Right atrium auricular region (tissue), 2 donors: ENCODE results near the genes SOCS7, ARHGAP23 and SRCIN1.

DNA sequence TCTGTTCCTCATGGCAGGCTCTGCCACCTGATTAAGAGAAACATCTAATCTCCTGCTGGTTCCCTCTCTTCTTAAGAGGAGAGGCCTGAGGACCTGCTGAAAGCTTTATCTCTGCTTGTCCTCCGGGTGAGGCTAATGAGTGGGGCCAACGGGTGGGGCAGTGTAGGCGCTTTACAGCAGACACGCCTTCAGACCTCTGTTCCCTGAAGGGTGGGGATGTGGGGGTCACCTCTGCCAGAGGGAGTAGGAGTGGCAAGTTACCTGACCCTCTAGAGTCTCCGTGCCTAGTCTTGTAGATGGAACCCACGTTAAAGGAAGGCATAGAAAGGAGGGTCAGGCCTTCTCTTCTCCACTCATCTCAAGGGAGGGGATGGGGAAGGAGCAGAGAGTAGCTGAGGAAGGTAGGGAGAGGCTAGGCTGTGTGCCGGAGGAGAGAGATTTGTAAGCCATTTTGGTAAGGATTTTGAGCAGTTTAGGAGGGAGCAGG is 4.1 kb upstream of the MRM1 start:
- PRO-cap: no peak
- RAMPAGE, long total RNA, 2 experiments: no peak in any of the 2 experiments

DNA sequence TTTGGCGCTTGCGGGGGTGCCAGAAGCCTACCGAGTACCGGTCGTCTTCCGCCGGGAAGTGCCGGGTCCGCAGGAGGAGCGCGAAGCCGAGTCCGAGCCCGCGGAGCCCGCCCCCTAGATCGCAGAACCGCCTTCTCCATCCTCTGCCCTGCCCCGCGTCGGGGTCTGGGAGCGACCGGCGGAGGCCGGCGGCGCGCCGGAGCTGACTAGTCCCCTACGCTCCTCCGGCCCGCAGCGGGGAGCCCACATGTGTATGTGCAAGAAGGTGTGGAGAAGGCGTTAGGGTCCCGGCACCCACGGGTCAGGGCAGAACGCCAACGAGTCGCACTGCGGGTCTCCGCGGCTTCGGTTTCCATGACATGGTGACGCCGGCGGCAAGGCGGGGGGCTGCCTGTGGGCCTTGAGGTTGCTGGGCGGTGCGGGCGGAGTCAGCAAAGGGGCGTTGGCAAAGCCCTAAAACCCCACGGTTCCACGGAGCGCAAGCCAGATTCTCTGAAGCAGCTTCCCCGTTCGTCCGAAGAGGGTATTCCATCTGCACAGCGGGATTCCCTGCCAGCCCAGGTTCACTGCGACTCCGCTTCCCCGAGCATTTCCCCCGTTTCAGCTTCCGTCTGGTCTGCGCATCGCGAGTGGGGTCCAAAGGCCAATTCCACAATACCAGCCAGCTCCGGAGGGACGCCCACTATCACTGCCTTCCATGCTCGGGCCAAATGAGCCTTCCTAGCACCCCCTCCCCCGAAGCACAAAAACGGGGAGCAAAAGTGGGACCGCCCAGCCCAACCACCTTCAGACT is 2.3 kb upstream of the LHX1 start:
- PRO-cap: no peak
- RAMPAGE, long total RNA, 2 experiments: no peak in any of the 2 experiments

DNA sequence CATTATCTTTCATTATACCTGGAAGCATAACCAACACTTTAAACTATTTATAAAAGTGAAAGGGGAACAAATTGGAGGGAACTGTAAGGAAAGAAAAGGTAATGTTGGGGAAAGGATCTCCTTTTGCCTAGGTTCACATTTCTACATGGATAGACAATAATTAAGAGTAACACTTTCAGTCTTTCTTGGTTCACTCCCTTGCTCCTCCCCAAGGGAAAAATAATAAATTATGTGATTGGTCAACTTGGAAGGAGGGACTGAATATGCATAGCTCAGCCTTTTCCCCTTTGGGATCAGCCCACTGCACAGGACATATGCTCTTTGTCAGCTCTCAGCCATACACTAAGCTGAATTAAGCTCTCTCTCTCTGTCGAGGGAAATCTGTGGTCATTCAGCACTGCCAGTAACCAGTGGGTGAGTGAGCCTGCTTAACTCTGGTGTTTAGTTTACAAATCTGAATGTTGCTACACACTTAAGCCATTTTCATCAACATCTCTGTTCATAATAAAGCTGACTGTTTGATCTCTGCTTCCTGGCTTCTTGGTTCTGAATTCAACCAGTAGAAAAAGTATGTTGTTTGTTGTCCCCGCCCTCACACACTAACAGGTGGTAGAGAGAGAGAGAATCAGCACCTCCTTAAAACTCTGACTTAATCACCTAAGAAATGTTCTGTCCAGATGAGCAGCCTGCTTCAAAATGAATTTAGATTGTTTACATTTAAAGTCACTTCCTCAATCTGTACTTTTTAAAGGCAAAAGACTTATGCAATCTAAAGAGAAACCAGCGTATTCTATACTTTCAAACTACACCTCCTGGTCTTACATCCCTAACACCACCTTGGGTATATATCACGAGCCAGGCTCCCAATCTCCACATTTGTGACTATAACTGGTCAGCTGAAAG is 102.3 kb upstream of the C17orf78 start:
- PRO-cap: no peak
- RAMPAGE, long total RNA, 2 experiments: no peak in any of the 2 experiments

DNA sequence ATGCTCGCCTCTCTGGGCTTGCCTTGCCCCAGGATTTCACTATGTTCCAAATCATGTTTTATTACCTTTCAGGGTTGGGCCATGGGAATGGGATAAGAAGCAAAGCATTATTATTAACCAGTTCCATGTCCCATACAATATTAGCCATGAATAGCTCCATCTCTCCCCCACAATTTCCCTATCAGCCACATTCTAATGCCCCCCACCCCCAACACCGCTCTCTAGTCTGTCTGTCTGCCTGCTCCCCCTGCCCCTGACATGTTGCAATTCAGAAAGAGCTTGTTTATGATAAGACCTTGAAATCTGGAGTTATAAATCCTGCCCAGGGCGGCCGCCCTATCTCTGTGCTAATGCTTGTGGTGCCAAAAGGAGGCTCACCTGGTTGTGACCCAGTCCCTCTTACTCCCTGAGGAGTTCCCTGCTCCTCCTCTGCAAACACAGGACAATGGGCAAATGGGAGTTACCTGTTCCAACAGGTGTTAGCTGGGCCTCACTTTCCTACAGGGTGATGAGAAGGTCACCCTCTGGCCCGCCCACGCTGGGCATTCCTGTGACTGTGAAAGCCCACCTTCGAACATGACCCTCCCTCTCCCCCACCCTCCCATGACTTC is 28.0 kb upstream of the DDX52 start:
- PRO-cap: no peak
- RAMPAGE, long total RNA, 2 experiments: no peak in any of the 2 experiments

DNA sequence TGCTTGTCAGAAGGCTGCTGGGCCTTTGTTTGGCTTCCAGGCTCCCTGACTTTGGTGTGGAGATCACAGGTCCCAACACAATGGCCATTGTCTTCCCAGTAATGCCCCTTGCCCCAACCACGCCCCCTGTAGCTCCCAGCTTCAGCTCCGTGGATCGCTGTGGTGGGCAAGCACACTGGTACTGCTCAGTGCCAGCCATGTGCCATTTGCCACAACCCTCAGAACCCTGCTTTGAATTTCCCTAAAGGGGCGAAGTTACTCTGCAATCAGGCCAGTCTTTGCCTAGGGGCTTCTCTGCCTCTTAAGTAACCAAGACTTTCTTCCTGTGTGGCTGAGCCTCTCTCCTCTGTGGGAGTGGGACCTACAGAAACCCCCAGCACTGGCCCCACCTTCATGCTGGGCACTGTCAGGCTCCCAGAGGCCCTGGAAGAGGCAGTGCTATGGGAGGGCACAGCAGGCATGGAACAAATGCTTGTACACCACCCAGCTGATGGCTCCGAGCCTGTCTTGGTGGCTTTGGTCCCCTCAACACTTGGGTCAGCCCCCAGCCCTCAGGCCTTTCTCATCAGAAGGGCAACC is 14.7 kb downstream of the HNF1B start:
- PRO-cap: no peak
- RAMPAGE, long total RNA, 2 experiments: no peak in any of the 2 experiments

DNA sequence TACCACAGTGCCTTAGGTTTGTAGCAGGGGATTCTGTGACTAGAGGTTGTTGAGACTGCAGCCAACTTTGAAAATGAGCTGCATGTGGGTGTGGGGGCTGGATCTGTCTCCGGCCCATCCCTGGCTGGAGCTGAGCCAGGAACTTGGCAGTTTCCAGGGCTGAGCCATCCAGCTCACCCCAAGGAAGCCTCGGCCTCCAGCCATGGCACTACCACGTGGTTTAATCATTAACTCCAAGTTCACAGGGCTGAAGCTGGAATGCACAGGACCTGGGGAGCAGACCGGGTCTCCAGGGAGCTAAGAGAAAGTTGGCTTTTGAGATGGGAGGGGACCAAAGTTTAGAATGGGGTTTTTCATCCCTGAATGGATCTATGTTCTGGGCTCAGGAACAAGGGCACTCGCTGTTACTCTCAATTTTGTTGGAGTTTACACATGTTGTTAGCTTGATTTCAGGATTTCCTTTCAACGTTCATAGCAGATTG is 42.3 kb upstream of the HNF1B start:
- PRO-cap: no peak
- RAMPAGE, long total RNA, 2 experiments: no peak in any of the 2 experiments

DNA sequence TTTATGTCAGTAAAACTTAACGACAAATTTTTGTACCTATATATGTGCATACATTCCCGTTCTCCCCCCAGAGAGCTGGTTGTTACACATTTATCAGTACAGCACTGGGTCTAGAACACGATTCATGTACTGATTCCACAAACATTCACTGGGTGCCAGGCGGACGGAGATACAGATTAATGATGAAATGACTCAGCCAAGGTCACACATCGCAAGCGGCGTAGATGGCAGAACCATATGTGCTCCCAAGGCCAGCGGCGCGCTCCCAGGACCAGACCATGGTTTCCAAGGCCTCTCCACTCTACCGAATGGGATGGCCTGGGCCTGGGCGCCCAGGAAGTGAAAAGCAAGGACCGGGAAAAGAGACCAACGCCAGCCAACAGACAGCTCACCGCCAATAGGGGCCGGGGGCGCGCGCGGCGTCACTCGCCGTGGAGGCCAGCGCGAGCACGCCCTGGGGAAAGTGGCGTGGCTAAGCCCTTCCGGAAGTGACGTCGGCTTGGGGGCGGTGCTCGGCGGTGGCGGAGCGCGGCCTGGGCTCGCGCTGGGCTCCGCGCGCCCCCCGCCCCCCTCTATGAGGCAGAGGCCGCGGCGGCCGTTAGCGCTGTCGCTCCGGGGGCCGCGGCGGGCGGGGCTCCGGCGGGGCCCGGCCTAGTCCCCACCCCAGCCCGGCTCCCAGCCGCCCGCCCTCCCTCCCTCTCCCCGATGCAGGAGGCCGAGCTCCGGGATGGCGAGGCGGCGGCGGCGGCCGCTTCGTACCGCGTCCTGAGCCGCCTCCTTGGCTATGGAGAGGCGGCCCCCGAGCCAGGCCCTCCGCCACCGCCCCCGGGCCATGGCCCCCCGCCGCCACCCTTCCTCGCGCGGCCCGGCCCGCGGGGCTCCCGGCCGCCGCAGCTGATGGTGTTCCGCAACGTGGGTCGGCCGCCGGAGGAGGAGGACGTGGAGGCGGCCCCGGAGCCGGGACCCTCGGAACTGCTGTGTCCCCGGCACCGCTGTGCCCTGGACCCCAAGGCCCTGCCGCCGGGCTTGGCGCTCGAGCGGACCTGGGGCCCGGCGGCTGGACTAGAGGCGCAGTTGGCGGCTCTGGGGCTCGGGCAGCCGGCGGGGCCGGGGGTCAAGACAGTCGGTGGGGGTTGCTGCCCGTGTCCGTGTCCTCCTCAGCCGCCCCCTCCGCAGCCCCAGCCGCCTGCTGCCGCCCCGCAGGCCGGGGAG is at the start of gene SOCS7:
SOCS7 (plus strand) TSS at position 497 of the 1,212 bp plus-strand sequence.
- PRO-cap: bidirectional peak, plus-strand start at position 705 of the sequence, minus-strand start at position 399 of the sequence
- RAMPAGE, long total RNA, 2 experiments: no peak in any of the 2 experiments

DNA sequence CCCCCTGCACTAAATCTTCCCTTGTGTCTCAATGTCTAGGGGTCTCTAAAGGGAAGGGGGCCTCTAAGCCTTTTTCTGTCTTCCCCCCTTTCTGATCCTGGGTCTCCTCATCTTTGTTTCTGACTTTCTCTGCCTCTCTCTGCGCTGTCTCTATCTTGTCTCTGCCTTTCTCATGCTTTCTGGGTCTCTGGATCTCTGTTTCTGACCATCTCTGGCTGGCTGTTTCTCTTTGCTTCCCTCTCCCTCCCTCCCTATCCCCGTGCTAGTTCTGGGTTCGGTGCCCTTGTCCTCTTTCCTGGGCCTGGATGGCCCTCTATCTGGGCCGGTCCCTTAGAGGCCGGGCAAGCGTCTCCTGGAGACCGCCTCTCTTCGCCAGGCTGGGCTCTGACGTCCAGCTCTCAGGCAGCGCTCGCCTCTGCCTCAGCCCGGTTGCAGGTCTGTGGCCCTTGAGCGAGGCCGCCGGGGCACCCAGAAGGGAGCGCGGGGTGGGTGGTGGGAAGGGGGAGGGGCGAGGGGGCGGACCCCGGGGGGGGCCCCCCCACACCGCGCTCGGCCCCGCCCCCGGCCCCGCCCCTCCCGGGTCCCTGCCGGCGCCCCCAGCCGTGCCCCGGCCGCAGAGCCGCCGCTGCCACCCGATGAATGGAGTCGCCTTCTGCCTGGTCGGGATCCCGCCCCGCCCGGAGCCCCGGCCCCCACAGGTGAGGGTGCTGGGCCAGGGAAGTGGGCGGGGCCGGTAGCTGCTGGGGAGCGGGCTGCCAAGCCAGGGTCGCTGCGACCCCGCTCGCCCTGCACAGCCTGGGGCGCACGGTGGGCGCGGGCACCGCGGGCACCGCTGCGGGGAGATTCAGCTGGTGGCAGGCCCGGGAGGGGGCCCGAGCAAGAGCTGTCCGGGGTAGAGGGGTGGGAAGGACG is at the start of gene ARHGAP23:
ARHGAP23 (plus strand) TSS at position 614 of the 912 bp plus-strand sequence.
- PRO-cap: bidirectional peak, plus-strand start at position 616 of the sequence, minus-strand start at position 439 of the sequence
- RAMPAGE, long total RNA, 2 experiments: start-site peak on the plus strand in 2 of 2 experiments, centred at positions 604 to 623 of the sequence, 68 to 89 reads per replicate

GRCh38 chr17:38429530-38429788 is 1.2 kb downstream of the ARHGAP23 start:
- PRO-cap: no peak
- RAMPAGE, long total RNA, 2 experiments: no peak in any of the 2 experiments

DNA sequence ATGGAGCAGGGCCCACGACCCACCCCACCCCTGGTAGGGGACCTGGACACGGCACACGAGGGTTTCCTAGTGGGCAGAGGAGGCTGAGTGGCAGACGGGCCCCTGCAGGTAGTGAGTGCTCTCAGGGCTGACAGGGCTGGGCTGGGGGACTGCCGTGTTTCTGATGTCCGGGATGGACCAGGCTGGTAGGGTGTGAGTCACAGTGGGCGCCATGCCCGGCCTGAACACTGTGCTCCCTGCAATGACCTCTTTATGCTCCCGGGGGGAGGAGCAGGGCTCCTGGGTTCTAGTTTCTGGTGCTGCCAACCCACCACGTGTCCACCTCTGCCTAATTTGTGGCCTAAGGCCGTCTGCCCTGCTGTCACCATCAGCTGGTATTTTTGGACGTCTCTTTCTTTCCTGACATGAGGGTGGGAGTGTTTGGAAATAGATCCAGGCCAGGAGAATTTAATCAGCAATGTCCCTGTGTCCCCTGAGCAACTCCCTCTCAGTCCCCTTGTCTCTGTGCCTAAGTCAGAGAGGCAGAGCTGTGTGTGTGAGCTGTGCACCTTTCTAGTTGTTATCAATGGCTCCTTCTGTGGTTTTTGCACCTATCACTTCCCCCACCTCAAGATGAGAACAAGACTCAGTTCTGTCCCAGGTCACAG is 26.4 kb downstream of the ARHGAP23 start:
- PRO-cap: unidirectional peak, minus-strand start at position 68 of the sequence; bidirectional peak, plus-strand start at position 450 of the sequence, minus-strand start at position 151 of the sequence
- RAMPAGE, long total RNA, 2 experiments: no peak in any of the 2 experiments

DNA sequence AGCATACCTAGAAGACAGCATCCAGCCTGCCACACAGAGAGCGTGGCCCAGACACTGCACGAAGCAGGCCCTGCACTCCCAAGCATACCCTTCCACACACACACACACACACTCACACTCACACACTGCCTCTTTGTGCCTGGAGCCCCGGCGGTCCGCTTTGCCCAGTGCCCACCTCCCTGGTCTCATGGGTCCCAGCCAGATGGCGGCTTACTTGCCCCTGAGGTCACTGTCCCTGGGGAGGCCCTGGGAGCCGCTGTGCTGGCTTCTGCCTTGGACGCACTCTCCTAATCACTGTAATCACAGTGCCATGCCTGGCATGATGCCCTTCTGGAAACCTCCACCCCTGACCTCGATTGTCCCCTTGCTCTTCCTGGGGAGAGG is 35.9 kb downstream of the ARHGAP23 start:
- PRO-cap: no peak
- RAMPAGE, long total RNA, 2 experiments: no peak in any of the 2 experiments

DNA sequence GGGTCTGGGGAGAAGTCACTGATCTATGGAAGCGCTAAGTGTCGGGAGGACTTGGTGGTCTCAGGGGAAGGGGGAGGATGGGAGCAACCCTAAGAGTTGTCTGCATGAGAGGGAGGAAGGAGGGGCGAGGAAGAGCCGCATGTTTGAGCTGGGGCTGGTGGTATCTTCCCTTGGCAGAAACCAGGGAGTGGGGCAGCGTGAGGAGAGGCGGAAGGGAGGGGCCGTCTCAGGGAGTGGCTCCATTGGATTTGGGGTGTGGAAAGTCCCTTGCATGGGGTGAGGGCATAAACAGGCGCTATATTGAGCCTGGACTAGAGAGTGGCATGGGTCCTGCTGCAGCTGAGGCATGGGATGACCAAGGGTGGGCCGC is 55.8 kb downstream of the ARHGAP23 start:
- PRO-cap: unidirectional peak, plus-strand start at position 96 of the sequence
- RAMPAGE, long total RNA, 2 experiments: no peak in any of the 2 experiments

- PRO-cap: bidirectional peak, plus-strand start at chr17:38606106, minus-strand start at chr17:38605978
- RAMPAGE, long total RNA, 2 experiments: no peak in any of the 2 experiments
These were observed at the start of gene SRCIN1 for GRCh38 chr17:38605349-38606366. Gene SRCIN1, minus strand, starts transcription at chr17:38605952.

DNA sequence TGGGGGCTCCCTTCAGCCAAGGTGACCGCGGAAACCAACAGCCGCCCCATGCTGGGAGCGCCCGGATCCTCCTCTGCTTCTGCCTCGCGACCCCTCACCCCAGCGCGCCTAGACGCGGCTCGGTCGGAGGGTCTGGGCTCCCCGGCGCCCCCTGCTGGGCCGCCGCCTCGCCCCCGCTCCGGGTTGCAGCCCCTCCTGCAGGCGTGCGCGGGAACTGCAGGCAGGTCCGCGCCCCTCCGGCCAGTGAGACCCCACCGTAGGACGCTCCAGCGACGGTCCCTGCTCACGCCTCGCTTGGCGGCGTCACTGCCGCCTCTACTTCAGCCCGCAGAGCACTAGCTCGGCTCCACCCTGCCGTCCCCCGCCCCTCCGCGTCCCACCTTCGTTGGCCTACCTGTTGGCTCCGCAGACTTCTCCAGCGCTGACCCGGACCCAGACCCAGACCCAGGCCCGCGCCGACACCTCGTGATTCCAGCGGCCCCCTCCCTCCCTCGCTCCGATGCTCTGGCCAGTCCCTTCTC is 675 bp upstream of the SRCIN1 start:
- PRO-cap: no peak
- RAMPAGE, long total RNA, 2 experiments: no peak in any of the 2 experiments

- PRO-cap: no peak
- RAMPAGE, long total RNA, 2 experiments: no peak in any of the 2 experiments
These were observed 772 bp downstream of the EPOP start for GRCh38 chr17:38673564-38674806.

- PRO-cap: no peak
- RAMPAGE, long total RNA, 2 experiments: no peak in any of the 2 experiments
These were observed 2.2 kb upstream of the MLLT6 start for GRCh38 chr17:38702912-38703191.

DNA sequence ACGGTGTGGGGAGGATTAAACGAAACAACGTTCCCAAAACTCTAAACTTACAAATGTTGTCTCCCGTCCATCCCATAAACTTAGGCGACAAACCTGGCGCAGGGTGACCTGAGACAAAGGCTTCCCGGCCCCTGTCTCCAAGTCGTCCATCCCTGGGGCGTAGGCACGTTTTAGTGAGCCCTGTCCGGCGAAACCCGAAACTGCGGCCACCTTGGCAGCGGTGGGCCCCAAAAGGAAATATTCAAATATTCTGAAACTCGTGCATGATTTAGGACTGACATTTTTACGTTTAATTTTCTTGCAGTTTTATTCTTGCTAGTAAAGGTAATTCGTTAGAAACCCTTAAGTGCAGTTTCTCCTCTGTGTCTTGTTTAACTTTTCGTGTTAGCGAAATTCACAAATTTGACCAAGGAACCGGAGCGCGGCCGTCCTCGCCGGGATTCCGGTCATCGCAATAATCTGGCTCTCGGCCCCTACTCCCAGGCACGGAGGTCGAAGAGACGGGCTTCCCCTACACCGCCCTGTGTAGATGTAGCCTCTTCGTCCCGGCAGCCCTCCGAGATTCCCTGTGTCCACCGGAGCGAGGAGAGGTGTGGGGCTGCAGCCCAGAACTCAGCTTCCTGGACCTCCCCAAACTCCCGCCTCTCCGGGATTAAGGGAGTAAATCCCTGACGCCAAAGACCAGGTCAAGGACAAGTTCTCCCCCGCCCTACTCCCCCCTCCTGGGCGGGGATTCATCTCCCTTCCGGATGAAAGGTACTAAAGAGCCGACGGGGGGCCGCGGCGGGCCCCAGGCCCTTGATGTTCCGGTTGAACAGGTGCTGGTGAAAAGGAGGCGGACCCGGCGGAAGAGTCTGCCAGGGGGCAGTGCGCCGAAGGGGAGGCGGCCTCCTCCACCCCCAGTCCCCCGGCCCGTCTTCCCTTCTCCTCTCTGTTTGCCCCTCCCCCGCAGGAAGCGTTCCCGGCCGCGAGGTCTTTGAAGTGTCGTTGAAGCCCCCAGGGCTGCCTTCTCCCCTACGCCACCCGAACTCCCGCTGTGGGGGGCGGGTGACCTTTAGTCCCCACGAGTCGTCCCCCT is 1.5 kb upstream of the MLLT6 start:
- PRO-cap: bidirectional peak, plus-strand start at position 729 of the sequence, minus-strand start at position 654 of the sequence
- RAMPAGE, long total RNA, 2 experiments: no peak in any of the 2 experiments

- PRO-cap: unidirectional peak, plus-strand start at chr17:38742066; unidirectional peak, plus-strand start at chr17:38742297
- RAMPAGE, long total RNA, 2 experiments: no peak in any of the 2 experiments
These were observed 6.3 kb downstream of the PCGF2 start for GRCh38 chr17:38741760-38742378.

DNA sequence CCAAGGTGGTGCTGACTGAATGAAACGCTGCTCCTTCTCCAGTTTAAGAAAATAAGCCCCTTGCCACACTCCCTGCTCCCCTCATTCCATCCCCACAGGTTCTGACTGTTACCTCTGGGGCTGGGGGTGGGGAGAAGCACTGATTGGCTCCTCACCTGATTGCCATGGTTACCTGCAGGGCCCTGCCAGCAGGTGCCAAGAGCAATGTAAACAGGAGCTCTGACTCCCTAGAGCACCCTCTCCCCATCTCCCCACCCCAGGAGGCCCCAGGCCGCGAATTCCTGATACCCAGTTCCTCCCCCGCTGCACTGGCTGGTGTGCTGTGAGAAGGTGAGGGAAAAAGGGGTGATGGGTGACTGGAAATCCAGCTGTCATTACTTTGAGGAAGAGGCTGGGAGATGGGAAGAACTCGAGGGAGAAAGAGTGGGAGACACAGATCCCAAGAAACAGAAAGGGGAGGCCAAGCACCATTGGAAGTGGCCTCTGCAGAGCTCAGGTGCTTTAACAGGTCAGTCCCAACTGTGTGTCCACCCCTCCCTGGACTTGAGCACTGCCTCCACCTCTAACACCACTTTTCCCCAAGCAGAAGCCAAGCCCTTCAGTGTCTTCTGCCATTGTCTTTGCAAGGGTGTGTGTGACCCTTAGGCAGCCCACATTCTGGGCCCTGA is 4.5 kb downstream of the PCGF2 start:
- PRO-cap: no peak
- RAMPAGE, long total RNA, 2 experiments: no peak in any of the 2 experiments

- PRO-cap: no peak
- RAMPAGE, long total RNA, 2 experiments: no peak in any of the 2 experiments
These were observed 2.4 kb downstream of the PIP4K2B start for GRCh38 chr17:38796841-38797468.